ENCODE data around the genes QPRT, PRRT2, GDPD3 and ZNF771.

DNA sequence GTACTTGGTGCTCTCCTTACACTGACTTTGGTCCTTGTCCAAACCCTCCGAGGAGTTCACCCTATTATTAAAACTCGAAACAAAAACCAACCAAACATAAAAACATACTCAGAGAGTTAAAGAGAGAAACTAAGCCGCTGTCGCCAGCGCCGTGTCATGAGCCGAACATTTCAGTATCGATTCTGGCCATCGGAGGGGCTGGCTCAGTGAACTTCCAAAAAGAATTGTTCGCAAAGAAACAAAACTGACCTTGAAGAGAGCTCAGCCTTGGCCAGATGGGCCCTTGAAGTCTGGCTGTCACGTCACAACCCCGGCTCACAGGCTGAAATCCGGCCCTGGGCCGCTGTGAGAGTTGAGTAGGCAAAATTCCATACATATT lies 174.6 kb downstream of the LAT start:
- RRBS, result no CpG with 5 or more reads among the region's 14 CpGs

DNA sequence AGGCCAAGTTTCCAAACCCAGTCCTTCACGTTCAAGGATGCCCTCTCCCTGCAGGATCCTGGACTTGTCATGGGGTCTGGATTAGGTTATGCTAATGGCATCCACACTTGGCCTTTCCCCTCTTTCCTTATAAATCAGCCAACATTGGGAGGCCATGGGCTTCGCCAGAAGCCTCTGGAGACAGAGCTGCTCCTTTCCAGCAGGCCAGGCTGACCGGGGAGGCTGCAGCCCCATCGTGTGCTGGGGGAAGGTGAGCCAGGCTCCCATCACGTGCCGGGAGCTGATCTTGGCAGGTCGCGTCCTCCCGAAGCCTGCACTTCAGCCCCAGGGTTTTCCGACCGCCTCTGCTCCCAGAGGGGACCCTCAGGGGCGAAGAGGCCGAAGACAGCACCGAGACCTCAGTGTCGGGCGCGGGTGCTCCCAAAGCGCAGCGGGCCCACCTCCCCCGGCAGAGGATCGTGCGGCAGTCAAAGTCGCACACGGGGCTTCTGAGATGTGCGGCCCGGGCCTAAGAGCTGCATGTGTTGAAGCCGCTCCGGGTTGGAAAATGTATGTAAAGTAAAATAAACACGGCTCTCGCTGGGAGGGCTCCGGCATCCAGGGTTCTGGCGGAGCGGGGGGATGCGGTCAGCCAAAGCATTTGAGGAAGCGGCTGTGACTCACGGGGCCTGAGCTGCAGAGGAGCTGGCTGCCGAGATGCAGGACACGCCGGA lies 186.1 kb downstream of the NPIPB11 start:
- RRBS, result 14% methylated on average over 2 of the region's 39 CpGs

- RRBS, result no CpG with 5 or more reads among the region's 11 CpGs
Measured at GRCh38 chr16:29604683-29605139, 58.3 kb upstream of the SPN start.

GRCh38 chr16:29678653-29679744 lies at the start of gene QPRT:
QPRT (plus strand) TSS chr16:29679180.
- RRBS, result no CpG with 5 or more reads among the region's 13 CpGs

GRCh38 chr16:29709582-29709930 lies 30.6 kb downstream of the QPRT start:
- RRBS, result no CpG with 5 or more reads among the region's 5 CpGs

- RRBS, result 0% methylated on average over 3 of the region's 15 CpGs
Measured at GRCh38 chr16:29807990-29808188, 1.6 kb downstream of the MAZ start.

- RRBS, result 2% methylated on average over 44 of the region's 78 CpGs
Measured at GRCh38 chr16:29811754-29812901, at the start of gene PRRT2. PRRT2 (plus strand) TSS chr16:29812193.

- RRBS, result no CpG with 5 or more reads among the region's 31 CpGs
Measured at GRCh38 chr16:29863433-29864097, 539 bp upstream of the CDIPT start.

DNA sequence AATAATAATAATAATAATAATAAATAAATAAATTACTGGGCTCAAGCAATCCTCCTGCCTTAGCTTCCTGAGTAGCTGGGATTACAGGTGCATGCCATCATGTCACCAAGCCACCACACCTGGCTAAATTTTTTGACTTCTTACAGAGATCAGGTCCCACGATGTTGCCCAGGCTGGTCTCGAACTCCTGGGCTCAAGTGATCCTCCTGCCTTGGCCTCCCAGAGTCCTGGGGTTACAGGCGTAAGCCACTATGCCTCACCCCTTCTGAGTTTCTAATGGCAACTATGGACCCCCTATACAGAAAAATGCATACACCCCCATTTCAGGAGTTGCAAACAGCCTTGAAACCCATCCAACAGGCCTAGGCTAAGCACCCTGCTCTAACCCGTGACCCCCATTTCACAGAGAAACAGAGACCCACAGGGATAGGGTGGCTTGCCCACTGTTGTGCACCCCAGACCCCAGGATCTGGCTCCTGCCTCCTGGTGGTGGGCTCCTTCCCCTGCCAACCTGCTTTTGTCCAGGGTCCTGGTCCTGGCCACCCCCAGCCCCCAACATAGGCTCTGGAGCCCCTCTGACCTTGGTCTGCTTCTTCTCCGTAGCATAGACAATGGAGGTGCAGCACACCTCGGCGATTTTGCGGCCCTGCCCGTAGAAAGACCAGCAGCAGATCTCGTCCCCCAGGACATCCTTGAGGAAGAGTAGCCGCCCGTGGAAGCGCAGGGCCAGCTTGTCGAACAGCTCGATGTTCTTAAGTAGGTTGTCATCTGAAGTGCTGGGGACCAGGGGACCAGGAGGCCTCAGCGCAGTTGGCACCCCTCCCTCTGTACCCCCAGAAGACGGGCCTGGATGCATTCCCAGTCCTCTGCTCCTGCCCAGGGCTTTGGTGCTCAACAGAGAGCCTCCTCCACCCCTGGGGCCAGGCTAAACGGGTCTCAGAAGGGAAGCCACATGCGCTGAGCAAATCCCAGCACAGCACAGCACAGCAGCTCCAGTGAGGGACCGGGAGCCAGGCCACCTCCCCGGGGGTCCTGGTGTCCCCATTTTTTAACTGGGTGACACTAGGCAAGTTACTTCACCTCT lies 10.5 kb downstream of the ASPHD1 start:
- RRBS, result no CpG with 5 or more reads among the region's 21 CpGs

DNA sequence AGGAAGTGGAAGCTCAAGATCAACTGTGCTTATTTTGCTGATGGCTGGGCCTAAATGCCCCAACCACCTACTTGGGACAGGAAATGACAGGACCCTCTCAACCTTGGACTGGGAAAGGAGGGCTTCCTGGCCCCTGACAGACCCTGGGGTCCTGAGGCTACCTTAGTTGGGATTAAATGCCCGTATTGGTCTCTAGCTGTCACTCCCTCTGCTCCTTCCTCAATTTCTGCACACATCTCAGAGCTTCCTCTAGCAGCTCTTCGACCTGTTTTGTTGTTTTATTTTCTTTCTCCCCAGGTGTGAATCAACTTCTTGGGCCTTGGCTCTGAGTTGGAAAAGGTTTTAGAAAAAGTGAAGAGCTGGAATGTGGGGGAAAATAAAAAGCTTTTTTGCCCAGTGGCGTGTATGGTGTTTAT lies 1.0 kb upstream of the TAOK2 start:
- RRBS, result no CpG with 5 or more reads among the region's 3 CpGs

DNA sequence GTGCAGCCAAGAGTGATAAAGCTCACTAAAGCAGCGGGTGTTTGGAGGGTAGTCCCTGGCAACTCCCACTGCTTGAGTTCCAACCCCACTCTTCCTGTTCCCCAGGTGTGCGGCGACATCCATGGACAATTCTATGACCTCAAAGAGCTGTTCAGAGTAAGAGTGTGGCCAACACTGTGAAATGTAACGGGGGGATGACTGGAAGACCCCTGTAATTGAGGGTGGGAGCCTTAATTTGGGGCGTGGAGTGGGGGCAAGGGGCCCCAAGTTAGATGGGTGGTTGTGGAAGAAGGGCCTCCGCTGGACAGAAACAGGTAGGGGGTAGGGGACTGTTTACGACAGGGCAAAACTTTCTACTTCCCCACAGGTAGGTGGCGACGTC lies 6.6 kb downstream of the PPP4C start:
- RRBS, result no CpG with 5 or more reads among the region's 9 CpGs

DNA sequence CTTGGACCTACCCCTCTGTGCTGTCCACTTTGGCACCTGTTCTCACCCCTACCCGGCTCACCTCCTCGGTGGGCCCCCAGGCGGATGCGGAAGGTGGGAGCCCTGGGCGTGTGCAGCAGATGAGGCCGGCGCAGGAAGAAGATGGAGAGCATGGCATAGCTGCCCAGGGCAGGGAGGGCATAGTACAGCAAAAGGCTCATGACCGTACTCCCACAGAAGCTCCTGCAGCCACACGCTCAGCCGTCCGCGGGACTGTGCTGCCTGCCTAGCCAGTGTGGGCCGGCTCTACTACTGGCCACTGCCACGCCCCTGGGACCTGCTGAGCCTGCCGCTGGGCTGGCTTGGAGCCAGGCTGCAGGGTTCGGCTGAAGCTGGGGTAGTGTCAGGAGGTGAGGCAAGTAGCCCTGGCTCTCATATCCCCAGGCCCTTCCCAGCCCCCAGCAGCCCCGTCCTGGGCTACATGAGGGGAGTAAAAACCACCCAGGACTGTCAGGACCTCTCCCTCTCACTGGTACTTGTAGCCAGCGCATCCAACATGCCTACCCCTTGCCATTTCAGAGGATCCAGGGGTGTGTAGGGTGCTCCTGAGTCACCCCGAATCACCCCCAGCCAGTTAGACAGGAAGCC lies at the start of gene GDPD3:
GDPD3 (minus strand) TSS at position 259 of the 627 bp plus-strand sequence.
- RRBS, result 91% methylated on average over 6 of the region's 19 CpGs

DNA sequence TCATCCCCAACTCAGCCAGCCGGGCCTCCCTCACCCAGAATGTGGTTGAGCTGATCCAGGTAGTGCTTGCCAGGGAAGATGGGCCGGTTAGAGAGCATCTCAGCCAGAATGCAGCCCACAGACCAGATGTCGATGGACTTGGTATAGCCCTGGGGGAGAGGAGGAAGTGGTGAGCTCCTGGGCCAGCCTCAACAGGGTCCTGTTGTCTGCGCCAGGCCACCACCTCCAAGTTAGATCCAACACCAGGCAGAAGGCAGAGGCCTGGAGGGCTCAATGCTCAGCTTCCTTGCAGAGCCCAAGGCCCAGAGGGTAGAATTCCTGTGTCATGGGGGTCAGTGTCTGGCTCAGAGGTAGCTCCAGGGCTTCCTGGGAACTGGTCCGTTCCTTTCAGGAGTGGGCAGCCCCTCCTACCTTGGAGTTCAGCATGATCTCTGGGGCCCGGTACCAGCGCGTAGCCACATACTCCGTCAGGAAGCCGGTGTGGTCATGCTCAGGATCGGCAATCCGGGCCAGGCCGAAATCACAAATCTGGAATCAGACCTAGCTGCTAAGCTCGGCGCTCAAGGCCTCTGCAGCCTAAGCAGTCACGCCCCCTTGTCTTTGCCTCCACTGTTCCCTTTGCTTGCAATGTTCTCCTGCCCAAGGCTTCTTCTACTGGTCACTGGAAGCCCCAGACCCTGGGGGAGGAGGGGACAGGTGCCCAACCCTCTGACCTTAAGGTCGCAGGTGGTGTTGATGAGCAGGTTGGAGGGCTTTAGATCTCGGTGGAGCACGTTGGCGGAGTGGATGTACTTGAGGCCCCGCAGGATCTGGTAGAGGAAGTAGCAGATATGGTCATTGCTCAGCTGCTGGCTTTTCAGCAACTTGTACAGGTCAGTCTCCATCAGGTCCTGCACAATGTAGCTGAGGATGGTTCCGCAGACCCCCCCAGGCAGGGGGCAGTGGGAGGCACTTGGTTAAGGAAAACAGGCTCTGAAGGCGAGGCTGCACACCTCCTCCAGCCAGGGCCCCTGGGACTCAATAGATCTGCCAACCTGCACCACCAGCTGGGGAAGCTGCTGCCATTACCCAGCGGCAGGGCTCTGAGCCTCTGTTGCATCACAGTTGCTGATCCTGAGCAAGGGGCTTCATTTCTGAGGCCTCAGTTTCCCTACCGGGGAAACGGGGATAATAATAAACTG lies 4.7 kb upstream of the GDPD3 start:
- RRBS, result 87% methylated on average over 6 of the region's 26 CpGs

- RRBS, result no CpG with 5 or more reads among the region's 4 CpGs
Measured at GRCh38 chr16:30124225-30124826, 1.3 kb upstream of the MAPK3 start.

- RRBS, result no CpG with 5 or more reads among the region's 6 CpGs
Measured at GRCh38 chr16:30329688-30329938, 25.5 kb downstream of the CD2BP2 start.

DNA sequence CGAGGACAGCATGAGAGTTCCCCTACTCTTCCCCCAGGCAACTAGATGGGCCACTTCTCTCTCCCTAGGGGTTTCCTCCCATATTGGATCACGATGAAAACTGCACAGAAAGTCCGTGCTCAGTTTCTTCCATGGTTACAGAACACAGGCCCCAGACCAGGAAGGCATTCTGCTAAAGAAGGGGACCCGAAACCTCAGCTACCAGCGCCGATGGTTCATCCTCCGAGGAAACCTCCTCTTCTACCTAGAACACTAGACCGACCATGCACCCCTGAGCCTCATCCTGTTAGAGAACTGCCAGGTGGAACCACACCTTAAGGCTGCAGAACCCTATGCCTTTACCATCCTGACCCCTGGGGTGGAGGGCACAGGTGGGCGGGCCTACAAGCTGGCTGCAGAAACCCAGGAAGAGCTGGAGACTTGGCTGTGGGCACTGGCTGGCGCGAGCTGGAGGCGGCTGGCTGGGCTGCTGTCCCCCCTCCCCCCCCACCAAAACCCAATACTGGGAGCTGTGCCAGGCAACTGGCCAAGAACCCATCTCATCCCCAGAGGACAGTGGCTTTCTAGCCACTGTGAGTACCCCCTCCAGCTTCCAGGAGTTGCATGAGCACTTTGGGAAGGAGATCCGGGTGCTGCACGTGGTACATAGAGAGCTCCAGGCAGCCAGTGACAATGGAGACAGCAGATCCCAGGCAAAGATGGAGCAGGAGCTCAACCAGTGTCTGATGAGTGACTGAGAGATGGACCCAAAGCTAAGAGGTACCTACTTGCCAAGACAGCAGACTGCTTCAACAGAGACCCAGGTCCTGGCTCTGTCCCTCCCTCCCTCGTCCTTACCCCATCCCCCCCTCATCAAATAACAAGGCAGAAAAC lies 1.4 kb upstream of the CD2BP2 start:
- RRBS, result no CpG with 5 or more reads among the region's 15 CpGs

DNA sequence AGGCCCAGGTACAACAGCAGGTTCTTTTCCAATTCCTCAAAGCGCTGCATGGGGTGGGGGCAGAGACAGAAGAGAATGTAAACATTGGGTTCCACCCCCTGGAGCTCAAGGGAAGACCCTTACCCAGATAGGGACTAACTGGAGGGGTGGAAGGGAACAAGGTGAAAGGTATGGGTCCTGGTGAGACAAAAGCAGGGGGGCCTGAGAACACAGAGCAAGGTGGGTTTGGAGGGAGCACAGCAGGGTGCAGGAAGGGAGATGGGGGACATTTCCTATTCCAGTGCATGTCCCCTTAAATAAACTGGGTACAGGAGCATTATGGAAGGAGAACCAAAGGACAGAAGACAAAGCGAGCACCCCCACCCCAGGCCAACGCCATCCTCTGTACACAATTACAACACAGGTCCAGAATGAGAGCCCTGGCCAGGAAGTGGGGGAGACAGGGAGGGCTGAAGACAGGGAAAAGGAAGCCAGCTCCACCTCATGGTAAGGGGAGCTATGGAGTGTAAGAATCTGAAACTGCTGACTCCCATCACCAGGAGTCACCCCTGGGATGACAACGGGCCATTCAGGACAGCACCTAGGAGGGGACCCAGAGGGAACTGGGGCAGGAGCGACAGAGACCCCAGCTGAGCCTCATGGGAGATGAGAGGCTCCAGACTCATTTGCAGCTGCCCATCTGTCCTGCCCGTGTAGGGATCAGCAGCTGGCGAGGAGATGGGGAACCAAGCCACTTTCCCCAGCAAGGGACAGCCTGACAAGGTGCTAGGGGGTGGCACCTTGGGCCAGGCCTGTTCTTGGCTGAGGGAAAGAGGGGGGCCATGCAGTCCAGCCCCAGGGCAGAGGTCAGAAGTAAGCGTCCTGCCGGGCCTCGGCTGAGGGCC lies 2.2 kb upstream of the CD2BP2 start:
- RRBS, result 66% methylated on average over 2 of the region's 10 CpGs

- RRBS, result no CpG with 5 or more reads among the region's 7 CpGs
Measured at GRCh38 chr16:30372805-30373181, 1.8 kb upstream of the MYL11 start.

DNA sequence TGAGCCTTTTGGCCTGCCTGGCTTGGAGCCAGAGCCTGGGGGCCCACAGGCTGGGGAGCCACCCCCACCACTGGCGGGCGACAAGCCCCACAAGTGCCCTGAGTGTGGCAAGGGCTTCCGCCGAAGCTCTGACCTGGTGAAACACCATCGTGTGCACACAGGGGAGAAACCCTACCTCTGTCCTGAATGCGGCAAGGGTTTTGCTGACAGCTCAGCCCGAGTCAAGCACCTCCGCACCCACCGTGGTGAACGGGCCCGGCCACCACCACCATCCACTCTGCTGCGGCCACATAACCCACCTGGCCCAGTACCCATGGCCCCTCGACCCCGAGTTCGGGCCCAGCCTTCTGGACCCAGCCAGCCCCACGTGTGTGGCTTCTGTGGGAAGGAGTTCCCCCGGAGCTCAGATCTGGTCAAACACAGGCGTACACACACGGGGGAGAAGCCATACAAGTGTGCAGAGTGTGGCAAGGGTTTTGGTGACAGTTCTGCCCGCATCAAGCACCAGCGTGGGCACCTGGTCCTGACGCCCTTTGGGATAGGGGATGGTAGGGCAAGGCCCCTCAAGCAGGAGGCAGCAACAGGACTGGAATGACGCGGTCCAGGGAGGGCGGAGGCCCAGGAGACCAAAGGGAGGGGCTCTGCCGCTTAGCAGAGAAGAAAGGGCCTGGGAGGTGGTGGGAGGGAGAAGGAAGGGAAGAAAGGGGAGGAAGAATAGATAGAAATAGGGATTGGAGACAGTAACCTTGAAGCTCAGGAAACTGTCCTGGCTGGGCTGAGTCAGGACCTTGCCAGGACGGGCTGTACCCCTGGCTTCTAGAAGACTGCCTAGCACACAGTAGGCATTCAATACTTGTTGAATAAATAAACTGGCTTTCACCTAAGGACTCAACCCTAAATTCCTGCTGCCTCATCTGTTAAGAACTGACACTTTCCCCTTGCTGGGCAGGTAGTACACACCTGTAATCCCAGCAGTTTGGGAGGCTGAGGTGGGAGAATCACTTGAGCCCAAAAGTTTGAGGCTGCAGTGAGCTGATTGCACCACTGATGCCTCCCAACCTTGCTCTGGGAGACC lies 3.6 kb downstream of the ZNF48 start:
- RRBS, result no CpG with 5 or more reads among the region's 27 CpGs

DNA sequence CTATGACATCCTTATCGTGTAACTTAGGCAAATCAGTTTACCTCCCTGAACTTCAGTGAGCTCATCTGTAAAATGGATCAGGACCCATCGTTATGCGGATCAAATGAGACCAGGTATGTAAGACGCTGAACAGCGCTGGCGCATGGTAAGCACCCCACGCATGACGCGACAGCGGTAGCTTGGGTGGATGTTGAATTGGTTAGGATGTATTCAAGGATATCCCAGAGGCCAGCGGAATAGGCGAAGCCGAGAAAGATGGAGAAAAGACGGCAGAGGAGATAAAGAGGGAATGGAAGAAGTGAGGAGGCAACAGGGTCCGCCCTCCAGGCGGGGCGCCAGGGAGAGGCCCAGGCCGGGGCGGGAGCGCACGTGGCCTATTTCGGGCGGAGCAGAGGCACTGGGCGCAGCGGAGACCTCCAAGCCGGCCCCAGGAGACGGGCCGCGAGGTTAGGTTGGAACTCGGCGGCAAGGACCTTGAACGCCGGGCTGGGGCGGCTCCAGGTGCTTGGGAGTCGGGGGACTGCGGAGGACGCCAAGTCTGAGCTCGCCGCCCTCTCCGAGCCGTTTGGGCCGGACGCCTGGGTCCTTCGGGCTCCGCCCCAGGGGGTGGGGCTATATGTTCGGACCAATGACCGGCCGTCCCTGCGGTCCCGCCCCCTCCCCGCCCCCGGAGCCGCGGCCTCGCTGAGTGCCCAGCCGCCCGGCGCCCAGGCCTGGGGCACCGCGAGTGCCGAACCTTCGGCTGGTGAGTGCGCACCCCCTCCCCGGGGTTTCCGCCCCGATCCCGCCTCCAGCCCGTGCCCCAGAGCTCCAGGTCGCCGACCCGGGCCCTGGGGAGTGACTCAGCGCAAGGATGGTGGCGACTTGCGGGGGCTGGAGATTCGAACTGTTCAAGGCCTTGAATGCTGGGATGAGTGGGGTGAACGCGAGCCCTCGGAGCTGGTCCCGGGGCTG lies at the start of gene ZNF771:
ZNF771 (plus strand) TSS at position 687 of the 954 bp plus-strand sequence.
- RRBS, result 2% methylated on average over 49 of the region's 79 CpGs

Measured in HGPS cell (cell line).